ENCODE measurements around the genes PDE9A, RRP1B and PDXK.

- RRBS: no CpG with 5 or more reads among the region's 16 CpGs
These were observed 63.9 kb downstream of the SLC37A1 start for GRCh38 chr21:42577112-42578419.

DNA sequence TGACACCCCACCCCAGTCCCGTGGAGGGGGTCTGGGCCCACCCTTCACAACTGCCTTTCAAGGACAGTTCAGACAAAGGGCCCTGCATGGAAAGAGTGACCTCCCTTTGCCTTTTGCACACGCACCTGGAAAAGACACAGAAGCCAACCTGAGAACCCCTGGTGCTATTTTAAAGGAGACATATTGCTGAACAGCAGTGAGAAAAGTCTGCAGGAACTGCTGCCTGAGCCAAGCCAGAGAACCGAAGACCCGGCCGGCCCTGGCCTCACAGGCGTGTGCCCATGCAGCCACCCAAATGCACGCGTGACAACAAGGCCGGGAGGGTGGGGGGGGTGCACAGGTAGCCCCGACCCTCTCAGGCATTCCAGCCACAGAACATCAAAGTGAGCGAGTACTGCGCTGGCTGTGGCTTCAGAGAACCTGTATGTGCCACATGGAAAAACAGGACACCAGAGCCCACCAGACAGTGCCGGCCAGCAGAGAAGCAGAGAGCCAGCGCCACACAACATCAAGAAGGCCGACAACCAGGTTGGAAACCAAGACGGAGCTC, 66.8 kb downstream of the SLC37A1 start:
- RRBS: 95% methylated on average over 3 of the region's 16 CpGs

DNA sequence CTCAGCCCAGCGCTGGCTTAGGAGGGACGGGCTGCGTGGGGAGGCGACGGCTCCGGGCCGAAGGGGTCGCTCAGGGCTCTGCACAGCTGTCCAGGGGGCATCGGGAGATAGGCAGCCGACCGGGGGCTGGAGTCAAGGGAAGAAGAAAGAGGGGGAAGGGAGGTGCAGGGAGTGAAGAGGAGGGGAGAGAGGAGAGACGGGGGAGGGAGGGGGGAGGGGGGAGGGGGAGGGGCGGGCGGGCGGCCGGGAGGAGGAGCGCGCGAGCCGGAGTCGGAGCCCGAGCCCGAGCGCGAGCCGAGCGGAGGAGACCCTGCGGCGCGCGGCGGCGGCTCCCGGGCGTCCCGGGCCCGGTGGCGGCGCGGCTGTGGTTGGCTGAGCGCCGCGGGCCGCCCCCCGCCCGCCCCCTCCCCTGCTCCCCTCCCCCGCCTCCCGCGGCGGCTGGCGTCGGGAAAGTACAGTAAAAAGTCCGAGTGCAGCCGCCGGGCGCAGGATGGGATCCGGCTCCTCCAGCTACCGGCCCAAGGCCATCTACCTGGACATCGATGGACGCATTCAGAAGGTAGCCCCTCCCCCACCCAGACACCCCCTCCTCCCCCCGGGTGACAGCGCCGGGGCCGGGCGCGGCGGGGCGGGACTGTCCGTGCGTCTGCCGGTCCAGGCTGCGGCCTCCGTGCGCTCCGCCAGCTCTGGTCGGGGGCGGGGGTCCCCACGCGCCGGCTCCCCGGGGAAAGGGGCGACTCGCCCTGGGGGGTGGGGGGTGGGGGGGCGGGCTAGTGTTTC, at the start of gene PDE9A:
PDE9A (plus strand) TSS at position 297 of the 780 bp plus-strand sequence.
- RRBS: 3% methylated on average over 56 of the region's 84 CpGs

DNA sequence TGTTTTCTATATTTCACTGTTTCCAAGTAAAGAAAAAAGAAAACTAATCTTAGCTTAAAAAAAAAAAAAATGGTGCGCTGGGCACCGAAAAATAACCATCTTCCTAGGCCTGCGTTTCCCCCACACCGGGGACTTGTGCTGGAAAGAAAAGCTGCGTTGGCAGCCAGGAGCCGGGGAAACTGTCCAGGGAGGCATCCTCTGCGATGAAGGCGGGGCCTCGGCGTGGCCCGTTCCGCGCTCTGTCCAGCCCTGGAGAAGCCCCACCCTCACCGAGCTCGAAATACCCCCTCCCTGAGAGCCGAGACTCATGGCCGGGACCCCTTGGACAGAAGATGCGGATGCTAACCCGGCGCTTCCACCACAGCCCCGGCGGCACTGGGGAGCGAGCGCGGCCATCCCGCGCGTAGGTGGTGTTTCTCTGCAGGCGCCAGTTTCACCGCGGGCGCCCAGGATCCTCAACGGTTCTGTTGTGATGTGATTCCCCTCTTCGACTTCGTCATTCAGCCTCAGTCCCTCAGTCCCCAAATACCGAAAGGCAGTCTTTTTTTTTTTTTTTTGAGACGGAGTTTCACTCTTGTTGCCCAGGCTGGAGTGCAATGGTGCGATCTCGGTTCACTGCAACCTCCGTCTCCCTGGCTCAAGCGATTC, 31.6 kb downstream of the PDE9A start:
- RRBS: 63% methylated on average over 2 of the region's 41 CpGs

DNA sequence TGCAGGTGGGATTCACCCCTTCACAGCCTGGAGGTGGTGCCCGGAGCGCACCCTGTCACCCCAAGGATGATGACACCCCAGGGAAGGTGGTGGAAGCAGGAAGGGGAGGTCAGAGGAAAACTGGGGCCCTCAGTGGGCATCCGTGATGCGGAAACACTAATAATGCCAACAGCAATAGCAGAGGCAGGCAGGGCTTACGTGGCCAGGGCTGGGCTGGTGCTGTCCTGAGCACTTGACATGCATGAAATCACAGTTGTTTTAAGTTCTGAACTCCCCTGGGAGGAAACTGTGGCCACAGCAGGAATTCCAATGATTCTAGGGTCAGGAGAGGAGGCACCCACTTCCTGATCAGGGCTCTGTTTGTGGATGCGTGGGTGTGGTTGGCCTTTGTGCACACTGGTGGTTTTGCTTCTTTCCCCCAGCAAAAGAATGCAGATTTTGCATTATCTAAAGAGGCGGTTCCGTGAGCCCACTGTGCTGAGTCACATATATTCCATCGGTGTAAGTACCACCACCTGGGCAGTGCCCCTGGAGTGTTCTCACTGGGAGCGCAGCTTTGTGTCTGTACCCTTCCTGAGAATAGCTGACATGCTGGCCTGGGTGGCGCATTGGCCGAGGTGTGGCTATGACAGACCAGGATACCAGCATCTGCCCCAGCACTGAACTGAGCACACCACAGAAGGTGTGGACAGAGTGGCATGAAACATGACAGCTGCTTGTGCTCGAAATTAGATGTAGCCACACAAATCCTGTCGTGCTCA, 70.9 kb downstream of the PDE9A start:
- RRBS: no CpG with 5 or more reads among the region's 14 CpGs

DNA sequence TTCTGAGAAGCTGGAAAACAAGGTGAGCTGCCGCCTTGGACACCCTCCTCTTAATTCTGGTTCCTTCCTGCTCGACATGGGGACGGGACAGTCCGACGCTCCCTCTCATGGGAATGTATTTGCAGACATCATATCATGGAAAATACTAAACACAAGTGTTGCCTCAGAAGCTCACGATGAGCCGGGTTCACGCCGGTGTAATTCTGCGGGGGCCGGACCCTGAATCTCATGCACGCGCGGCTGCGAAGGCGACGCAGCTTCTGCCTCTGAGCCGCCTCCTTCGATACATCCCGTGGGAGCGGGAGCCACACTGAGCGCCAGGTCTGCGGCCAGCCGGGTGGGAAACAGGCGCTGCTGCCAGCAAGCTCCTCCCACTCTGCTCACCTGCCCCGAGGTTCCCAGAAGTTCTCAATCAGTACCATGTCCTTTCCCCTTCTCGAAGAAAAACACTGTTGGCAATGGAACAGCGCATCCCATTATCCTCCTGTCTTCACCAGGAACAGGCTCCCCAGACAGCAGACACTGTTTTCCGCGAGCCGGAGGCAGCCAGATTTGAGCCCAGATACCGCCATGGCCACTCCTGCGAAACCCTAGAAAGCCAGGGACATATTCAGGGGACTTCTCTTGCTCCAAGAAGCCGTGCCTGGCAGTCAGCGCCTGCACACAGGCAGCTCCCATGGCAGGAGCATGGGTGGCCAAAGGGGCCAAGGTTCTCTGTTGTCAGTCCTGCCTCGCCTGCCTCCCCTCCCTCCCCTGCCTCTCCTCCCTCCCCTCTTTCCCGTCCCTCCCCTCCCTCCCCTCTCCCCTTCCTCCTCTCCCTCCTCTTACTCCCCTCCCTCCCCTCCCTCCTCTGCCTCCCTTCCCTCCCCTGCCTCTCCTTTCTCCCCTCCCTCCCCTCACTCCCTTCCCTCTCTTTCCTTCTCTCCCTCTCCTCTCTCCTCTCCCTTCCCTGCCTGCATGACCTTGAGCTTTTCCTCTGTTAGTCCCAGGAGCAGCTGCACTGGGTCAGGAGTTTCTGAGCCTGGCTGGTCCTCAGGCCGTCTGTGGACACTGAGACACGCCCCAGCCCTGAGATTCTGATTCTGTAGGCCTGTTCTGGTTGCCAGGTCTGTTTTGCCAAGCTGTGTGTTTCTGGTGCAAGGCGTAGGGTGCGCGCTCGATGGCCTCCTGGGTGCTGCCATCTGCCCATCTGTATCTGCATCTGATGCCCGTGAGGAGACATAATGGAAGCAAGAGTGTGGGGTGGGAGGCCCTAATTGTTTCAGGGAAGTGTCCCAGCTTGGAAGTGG, 97.7 kb downstream of the WDR4 start:
- RRBS: no CpG with 5 or more reads among the region's 44 CpGs

GRCh38 chr21:42784241-42784876, 95.0 kb downstream of the WDR4 start:
- RRBS: no CpG with 5 or more reads among the region's 10 CpGs

DNA sequence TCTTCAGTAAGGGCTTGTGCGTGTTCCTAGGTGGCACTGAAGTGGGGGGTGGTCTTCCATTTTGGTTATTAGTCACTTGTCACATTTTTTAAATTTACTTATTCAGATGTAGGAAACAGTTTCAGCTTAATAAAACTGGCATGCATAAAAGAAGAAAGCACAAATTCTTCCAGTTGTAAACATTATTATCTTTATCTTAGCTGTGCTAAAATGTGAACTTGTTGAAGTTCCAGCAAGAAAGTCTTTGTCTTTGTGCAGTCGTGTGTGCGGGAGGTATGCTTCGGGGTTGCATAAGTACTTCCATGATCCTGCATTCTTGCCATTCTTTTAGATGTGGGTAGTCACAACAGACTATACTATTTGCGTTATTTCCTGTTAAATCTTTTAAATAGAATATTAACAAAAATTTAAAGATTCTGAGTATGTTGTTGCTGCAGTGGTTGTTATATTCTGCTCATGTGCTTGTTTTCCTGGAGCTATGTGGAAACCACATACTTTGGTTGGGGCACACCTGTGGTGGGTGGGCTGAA, 50.0 kb downstream of the CBS start:
- RRBS: no CpG with 5 or more reads among the region's 5 CpGs

- RRBS: 81% methylated on average over 6 of the region's 9 CpGs
These were observed 100.9 kb downstream of the SIK1 start for GRCh38 chr21:43325982-43326469.

GRCh38 chr21:43333034-43333328, 94.0 kb downstream of the SIK1 start:
- RRBS: no CpG with 5 or more reads among the region's 10 CpGs

- RRBS: no CpG with 5 or more reads among the region's 21 CpGs
These were observed 73.0 kb downstream of the SIK1 start for GRCh38 chr21:43353816-43354536.

- RRBS: 7% methylated on average over 15 of the region's 43 CpGs
These were observed 64.7 kb downstream of the SIK1 start for GRCh38 chr21:43362131-43362826.

GRCh38 chr21:43439309-43439653, 12.3 kb upstream of the SIK1 start:
- RRBS: no CpG with 5 or more reads among the region's 4 CpGs

- RRBS: no CpG with 5 or more reads among the region's 8 CpGs
These were observed 47.0 kb downstream of the H2BC12L start for GRCh38 chr21:43611873-43612392.

GRCh38 chr21:43619341-43619810, 39.9 kb downstream of the HSF2BP start:
- RRBS: no CpG with 5 or more reads among the region's 4 CpGs

GRCh38 chr21:43659325-43659728, at the start of gene RRP1B:
Gene RRP1B, plus strand, starts transcription at chr21:43659560.
- RRBS: 2% methylated on average over 21 of the region's 51 CpGs

- RRBS: no CpG with 5 or more reads among the region's 15 CpGs
These were observed 27.8 kb downstream of the RRP1B start for GRCh38 chr21:43687071-43687645.

DNA sequence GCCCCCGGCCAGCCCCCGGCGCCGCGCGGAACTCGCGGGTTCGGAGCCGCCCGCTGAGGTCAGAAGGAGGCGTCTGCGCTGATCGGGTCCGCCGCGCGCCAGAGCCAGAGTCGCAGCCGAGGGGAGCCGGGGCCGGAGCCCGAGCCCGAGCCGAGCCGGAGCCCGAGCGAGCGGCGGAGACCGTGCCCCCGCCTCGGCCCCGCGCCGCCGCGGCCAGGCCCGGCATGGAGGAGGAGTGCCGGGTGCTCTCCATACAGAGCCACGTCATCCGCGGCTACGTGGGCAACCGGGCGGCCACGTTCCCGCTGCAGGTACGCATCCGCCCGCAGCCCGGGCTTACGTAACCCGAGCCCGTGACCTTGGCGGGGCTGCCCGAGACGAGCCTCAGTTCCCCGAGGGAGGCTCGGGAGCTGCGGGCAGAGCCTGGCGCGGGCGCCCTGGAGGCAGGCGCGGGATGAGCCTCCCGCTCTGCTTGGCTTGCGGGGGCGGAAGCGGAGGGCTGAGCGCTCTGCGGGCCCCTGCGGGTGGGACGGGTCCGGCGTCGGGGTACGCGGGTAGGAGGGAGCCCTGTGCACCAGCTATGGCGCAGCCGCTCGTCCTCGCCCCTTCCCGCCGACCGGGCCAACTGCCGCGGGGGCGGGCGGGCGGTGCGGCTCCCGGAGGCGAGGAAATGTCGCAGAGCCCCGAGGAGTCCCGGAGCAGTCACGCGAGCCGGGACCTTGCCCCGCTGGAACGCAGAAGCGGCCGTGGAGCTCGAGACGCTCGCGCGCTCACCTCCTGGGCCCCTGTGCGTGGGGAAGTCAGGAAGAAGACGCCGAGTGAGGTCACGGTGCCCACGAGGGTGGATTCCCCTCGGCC, at the start of gene PDXK:
PDXK (plus strand) TSS at position 59 of the 858 bp plus-strand sequence.
- RRBS: 2% methylated on average over 49 of the region's 115 CpGs

DNA sequence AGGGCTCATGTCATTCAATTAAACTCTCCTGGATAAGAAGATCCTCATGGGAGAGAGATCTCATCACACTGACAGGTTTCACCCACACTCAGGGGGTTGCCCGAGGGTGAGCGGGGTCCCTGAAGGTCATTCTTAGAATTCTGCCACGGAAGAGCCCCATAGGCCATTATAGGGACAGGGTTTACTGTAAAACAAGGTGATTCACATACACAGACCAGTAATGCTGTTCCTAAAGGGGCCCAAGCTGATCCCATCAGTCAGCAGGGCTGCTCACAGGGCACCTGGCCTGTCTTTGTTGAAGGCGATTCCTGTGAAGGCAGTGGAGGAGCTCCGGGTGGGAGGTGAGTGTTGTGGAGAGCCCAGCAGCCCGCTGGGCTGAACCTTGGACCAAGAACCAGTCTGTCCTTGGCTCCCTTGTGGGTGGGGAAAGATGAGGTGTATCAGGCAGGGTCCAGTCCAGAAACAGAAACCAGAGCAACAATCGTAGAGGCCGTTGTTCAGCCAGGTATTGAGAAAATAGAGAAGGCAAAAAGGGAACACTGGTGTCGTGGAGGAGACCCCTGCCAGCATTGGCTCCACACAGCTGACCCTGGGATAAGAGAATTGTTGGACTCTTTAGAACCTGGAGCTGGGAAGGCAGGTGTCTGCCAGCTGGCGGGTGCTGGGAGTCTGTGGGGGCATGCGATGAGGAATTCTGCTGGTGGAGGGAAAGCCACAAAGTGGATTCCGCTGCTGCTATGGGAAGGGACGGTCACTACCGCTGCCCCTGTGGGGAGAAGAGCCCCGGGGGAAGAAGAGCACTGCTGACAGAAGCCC, 12.6 kb downstream of the PDXK start:
- RRBS: no CpG with 5 or more reads among the region's 15 CpGs

GRCh38 chr21:43732126-43732822, 13.3 kb downstream of the PDXK start:
- RRBS: no CpG with 5 or more reads among the region's 18 CpGs

Measured in amniotic epithelial cell (primary cell).